Endometrial microvascular endothelial cells (primary cell): ENCODE measurements around a stretch of chr6.

- RAMPAGE, long total RNA, result no peak
These were observed 498.8 kb downstream of the CDKAL1 start for GRCh38 chr6:21032741-21033771.

GRCh38 chr6:21663887-21665154 is 70.8 kb downstream of the SOX4 start:
- RAMPAGE, long total RNA, result no peak

- RAMPAGE, long total RNA, result no peak
These were observed 260.6 kb downstream of the PRL start for GRCh38 chr6:22036306-22036653.

DNA sequence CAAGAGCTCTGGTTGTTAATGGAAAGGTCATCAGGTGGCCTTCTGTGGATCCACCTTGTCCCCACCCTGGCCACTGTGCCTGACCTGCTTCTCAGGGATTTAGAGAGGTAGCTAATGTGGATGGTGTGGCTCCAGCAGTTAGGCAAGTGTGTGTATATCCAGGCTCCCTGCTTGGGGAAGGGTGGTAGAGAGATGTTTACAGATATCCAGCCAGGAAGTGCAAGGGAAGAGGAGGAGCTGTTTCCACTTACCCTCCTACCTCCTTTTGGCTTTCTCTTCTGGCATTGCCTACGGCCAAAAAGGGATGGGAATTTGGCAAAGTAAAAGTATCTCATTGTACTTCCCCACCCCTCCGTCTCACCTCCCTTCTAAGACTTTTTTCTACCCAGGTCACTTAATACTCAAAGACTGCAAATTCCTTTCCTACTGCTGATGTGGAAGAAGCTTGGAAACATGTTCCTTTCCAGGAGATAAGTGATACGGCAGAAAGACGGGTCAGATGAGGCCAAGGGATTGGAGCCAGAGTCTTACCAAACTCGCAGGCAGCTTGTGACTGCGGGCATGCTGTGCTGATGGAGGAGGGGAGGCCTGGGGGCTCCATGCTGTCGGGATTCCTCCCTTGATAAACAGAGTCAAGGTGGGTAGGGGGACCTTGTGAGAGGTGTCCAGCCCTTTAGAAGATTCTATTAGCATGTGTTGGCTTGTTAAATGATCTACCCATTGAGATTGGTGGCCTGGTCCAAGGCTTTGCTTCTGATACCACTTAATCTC is 253.4 kb downstream of the PRL start:
- RAMPAGE, long total RNA, result no peak

DNA sequence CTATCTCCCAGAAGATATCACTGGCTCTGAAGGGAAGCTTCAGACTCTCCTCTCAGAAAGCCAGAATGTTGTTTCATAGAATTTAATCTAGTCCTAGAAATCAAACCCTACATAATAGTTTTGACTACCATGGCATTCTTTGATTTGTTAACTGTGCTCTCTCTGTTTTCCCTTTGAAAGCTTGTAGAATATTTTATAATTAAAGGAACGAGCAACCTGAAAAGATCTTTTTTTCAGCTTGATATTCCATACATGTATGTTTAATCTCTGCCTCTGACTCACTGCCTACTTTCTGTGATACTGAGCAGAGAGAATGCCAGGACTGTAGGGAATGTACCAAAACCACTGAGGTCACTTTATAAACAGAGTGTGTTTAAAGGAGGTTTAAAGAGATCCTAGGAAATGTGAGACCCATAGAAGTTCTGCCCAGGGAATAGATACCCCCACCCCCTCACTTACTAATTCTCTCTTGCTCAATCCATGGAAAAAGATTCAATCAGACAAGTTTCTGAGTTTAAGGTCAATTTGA is 311.6 kb downstream of the HDGFL1 start:
- RAMPAGE, long total RNA, result no peak

GRCh38 chr6:23210579-23210982 is 641.2 kb downstream of the HDGFL1 start:
- RAMPAGE, long total RNA, result no peak

- RAMPAGE, long total RNA, result no peak
These were observed 1.2 kb upstream of the MRS2 start for GRCh38 chr6:24401461-24402043.

DNA sequence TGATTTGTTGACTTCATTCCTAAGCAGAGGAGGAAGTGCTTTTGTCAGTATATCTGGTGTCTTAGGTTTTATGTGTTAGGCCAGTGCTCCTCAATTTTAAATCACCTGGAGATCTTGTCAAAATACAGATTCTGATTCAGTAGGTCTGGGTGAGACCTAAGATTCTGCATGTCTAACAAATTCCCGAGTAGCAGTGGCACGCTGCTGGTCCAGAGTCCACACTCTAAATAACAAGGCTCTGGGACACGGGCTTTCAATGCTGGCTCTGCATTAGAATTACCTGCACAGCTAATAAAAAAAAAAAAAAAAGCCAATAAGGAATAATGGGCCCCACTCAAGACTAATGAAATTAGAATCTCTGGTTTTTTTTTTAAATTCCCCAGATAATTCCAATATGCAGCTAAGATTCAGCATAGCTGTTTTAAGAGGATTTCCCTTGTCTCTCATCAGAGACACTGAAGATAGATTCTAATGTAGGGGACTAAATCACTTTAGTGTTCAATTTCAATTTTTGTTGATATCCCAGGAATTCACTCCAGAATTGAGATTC is 2.6 kb downstream of the TDP2 start:
- RAMPAGE, long total RNA, result no peak

GRCh38 chr6:24718545-24718888 is 437 bp downstream of the C6orf62 start:
- RAMPAGE, long total RNA, result no peak

GRCh38 chr6:24911491-24911784 is 24.3 kb downstream of the RIPOR2 start:
- RAMPAGE, long total RNA, result no peak

DNA sequence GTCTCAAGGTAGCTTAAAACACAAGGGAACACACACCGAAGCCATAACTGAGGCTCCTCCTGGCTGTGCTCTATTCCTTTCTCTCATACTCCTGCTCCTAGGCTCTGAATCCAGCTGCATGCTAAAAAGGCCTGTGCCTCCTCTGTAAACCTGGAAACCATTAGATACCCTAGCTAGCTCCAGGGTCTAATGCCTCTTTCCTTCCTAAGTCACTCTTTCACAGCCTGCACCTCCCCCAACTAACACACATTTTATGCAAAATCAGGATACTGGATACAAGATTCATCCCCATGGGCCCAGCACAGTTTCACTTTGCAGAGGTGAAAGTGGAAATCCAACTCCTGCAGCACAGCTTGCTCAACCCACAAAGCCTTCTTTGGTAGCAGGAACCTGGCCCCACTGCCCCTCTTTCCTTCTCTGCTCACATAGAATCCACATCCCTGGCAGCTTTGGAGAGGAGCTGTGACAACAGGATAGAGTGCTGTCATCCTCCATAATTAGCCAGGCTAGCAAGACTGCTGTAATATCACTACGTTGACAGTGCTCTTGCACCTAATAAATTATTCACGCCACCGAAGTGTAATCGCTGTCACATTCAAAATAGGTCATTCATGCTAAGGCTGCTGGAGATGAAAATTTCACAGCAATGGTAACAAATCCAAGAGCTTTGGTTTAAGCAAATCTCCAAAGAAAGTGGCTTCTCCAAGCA is 16.9 kb downstream of the RIPOR2 start:
- RAMPAGE, long total RNA, result no peak

DNA sequence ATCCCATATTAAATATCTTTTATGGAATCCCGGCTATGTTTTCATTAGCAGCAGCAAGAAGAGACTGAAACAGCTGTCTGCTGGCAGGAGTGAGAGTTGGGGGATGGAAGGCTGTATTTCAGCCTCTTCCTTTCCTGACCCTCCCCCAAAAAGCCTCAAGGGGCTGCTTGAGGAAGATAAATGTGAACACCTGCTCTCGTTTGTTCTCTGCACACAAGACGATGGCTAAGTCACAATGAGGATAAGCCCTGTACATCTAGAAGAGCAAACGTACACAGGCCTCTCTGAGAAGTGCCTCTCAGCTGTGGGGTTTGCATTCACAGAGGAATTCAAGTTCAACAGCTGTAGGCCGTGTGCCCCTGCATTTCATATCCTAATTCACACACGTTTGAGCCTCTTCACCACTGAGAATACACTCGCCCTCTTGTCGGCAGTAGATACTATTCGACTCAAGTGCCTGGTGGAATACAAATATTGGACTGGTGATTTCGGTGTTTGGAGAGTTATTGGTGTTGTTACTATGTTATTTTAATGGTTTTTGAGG is 16.2 kb downstream of the RIPOR2 start:
- RAMPAGE, long total RNA, result no peak

- RAMPAGE, long total RNA, result no peak
These were observed 910 bp upstream of the RIPOR2 start for GRCh38 chr6:24936451-24937289.

- RAMPAGE, long total RNA, result no peak
These were observed 118.2 kb upstream of the RIPOR2 start for GRCh38 chr6:25053673-25054554.

- RAMPAGE, long total RNA, result no peak
These were observed 12.8 kb upstream of the CARMIL1 start for GRCh38 chr6:25266386-25266855.

- RAMPAGE, long total RNA, result no peak
These were observed 3.8 kb upstream of the CARMIL1 start for GRCh38 chr6:25275253-25275802.

DNA sequence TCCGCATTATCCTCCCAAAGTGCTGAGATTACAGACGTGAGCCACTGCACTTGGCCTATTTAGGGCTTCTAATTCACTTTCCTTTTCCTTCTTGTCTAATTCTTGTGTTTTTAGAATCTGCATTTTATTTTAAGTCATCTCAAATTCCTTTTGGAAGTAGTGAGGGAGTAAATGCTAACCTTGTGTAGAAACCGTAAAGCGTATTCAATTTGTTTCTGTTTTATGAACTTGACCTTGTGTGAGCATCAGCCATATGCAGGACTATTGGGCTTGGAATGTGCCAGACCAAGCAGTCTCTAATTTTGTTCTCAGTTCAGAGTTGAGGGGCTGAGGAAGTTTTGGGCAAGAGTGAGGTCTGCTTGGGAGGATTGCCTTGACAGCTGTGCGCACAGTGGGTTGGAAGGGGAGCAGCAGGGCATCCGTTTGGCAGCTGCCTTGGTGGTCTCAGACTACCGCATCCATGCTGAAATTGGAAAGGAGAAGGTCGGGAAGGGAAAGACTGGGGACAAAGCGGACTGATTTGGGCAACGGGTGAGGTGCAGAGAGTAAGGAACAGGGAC is 38.7 kb downstream of the CARMIL1 start:
- RAMPAGE, long total RNA, result no peak

- RAMPAGE, long total RNA, result no peak
These were observed 47.2 kb downstream of the CARMIL1 start for GRCh38 chr6:25326417-25326741.

GRCh38 chr6:25366670-25367891 is 87.9 kb downstream of the CARMIL1 start:
- RAMPAGE, long total RNA, result no peak

DNA sequence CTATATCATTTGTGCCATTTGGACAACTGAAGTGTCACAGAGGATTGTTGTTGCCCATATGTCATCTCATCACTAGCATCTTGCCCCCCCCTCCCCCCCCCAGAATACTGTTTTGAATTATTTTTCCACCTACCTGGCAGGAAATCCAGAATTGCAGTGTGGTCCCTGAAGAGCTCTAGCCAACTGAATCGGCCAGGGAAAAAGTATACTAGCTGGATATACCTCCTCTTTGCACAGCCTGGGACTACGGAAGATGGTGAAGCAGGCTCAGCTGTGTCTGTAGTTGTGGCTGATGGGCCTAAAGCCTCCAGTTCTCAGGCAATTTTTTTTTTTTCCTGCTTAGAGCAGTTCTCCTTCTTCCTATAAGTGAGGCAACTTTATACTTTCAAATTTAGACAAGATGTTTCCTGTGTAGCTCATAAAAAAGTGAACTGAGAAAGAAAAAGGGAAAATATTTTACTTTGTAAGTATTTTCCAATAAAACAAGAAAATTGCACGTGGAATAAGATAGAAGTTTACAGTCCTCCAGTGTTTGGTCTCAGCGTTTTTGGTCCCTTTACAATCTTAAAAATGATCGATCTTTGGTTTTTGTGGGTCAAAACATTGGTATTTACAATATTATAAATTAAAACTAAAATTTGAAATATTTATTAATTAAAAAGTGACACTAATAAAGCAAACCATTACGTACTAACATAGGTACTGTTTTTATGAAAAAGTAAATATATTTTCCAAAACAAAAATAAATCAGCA is 172.9 kb downstream of the CARMIL1 start:
- RAMPAGE, long total RNA, result no peak